Left cardiac atrium (tissue), 1 donor: Measurements from ENCODE around the gene TRRAP.

DNA sequence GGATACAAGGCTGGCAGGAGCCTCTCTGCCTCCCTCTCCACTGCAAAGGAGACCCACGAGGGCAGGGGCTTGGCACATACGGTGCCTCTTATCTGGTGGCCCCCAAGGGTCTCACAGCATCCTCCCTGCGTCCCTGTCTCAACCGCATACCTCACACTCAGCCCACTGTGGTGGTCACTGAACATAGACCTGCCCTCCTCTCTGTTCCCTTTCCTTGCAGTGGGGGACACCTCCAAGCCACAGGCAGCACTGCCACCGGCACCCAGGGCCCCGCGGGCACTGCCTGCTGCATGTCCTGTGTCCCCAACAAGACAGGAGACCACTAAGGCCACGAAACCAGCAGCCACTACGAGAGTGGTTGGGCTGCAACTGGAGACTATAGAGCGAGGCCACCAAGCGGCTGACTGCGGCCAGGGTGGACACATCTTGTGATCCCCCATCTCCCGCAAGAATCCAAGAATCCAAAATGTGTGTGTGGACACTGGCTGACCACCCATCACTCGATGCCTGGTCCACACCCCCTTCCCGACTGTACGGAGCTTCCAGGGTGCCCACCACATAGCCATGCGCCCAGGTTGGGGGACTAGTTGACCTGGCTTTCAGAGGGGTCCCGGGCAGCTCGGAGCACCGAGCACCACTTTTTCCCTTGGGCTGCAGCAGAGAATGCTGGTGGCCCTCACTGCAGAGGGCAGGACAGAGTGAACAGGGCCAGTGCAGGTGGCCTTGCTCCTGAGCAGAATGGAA lies 15.4 kb downstream of the BRI3 start:
- PRO-cap: no peak

DNA sequence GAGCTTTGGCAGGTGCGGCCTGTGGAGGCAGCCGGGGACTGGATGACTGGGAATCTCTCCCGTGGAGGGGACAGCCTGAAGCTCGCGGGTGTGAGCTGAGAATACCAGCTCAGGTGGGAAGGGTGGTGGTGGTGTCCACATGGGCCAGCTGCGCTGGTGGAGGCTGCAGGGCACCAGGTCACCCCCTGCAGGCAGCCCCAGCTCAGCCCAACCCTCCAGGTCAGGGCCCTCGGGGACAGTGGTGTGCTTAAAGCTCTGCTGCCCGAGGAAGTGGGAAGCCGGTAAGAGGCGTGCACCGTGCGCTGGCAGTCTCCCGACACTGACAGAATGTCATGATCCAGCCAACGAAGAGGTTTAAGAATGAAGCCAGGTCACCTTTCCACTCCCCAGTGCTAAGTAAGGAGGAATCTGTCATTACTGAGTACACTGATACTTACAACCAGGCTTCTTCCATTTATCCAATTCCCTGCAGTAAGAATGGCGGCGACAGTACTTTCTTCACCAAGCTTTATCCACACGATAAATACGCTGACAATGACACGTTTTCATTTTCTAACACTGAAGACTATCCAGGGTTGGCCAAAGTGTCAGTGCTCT lies 20.3 kb downstream of the BRI3 start:
- PRO-cap: no peak

DNA sequence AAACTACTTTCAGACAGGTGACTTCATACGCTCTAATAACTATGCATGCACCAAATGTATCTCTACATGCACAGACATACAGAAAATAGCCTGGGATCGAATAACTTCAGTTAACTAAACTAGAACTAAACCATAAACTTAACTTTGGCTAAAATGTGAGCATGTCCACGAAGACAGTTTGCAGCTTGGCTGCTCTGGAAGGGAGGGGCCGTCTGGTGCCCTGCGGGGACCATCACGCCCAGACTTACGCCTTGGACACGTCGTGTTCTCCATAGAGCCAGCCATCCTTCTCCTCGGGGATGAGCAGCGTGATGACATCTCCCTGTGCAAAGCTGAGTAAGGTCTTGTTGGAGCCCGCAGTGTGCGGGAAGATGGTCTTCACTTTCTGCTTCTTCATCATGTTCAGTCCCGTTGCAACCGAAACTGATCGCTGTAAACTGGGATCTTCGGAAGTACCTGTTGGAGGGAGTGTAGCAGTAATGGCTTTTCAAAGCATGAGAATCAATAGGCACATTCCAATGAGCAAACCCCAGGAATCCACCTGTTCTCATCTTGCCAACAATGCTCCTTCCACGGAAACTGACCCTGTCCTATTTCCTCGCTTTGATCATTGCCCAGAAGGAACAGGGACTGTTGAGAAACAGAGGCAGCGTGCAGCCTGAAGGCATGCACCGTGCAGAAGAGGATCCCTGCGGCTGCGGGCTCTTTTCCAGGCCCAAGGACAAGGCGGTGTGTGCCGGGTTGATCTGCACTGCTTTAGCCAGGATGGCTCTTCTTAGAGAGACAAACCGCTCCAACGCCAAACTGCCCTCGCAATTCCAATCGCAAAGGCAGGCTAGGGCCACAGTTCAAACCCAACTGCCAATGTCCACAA lies 26.2 kb downstream of the BRI3 start:
- PRO-cap: no peak

DNA sequence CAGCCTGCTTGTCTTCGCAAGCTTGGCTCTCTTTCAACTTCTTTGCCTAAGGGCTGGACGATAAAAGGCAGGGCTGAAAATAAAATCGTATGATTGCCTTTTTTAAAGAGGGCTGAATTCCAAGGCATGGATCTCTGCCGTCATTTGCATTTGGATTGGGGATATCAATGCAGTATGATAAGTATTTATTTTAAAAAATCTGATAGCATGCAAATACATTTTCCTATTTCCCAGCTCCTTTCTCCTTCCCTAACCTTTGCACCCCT lies 80.5 kb downstream of the NPTX2 start:
- PRO-cap: no peak

- PRO-cap: bidirectional peak, plus-strand start at chr7:98878532, minus-strand start at chr7:98878416; bidirectional peak, plus-strand start at chr7:98878900, minus-strand start at chr7:98878805; bidirectional peak, plus-strand start at chr7:98879131, minus-strand start at chr7:98879049
Measured at GRCh38 chr7:98878137-98879494, at the start of gene TRRAP. TSS of gene TRRAP (plus strand) at chr7:98878532.

DNA sequence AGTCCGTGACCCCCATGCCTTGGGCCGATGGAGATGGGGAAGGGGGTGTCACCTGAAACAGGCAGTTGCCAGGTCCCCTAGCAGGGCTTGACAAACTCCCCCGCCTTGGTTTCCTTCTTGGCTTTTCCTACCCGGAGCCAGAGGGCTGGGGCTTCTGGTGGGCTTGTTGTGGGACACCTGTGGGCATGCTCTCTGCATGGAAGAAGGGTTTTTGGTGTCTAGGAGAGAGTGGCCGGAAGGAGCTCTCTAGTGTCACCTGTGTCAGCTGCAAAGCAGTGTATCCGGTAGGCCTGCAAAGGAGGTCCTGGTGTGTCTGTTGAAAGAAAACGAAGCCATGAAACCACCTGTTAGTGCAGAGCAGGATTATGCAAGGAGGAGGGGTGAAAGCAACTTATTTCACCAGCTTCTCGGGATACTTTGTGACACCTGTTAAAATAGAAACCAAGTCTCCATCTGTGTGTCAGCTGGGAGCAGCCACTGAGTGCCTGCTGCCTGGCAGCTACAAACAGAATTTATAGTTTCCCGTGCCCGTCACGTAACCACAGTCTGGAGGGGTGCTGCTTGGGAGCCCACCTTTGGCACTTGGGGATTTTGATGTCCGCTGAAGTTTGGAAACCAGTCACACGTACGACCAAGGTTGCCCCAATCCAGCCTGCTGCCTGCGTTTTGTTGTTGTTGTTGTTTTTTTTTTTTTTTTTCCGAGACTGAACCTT lies 1.4 kb downstream of the TRRAP start:
- PRO-cap: no peak

GRCh38 chr7:99032718-99033657 lies 110.9 kb downstream of the SMURF1 start:
- PRO-cap: no peak

GRCh38 chr7:99047316-99048183 lies 96.4 kb downstream of the SMURF1 start:
- PRO-cap: no peak

GRCh38 chr7:99120386-99121010 lies 23.4 kb downstream of the SMURF1 start:
- PRO-cap: no peak

GRCh38 chr7:99127532-99128113 lies 16.3 kb downstream of the SMURF1 start:
- PRO-cap: no peak

- PRO-cap: bidirectional peak, plus-strand start at chr7:99393143, minus-strand start at chr7:99393051; bidirectional peak, plus-strand start at chr7:99393480, minus-strand start at chr7:99393383
Measured at GRCh38 chr7:99392975-99393854, 15.2 kb downstream of the PDAP1 start.

- PRO-cap: no peak
Measured at GRCh38 chr7:99404750-99405351, 3.5 kb downstream of the PDAP1 start.

DNA sequence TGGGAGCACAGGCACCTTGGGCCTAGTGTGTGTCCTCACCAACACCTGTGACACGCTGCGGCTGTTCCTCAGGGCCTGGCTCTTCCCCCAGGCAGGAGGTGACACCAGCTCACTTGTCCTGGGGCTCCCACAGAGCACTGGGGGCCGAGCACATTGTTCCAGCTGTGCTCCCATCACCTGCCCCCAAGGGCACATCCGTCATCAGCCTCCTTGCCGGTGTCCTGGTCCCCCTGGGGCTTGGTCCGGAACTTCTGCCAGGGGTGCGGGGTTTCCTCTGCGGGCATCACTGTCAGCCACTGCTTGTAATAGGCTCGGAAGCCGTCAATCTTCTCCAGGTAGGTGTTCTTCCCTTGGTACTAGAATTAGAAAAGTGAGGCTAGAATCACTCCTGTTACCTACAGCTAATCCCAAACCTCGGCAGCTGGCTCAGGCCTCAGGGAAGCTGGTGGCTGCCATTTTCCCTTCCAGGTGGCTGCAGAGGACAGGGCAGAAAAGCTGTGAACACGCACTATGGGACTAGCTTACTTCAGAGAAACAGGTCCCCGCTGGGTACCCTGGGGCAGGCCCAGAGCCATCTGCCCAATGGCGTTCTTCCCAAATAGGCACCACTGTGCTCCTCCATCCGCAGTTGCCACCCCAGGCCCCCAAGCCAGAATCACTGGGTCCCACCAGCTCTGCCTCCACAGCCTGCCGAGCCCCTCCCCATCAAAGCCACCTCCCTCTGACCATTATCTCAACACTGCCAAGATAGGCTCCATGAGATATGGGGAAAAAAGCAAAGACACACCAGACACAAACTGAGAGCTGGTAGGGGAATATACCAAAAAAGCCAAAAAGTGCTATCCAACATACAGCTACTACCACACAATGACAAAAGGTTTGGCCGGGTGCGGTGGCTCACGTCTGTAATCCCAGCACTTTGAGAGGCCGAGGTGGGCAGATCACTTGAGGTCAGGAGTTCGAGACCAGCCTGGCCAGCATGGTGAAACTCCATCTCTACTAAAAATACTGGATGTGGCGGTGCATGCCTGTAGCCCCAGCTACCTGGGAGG lies 11.4 kb downstream of the BUD31 start:
- PRO-cap: no peak

- PRO-cap: no peak
Measured at GRCh38 chr7:99496420-99496619, 3.8 kb downstream of the ZNF394 start.

- PRO-cap: no peak
Measured at GRCh38 chr7:99617130-99617825, 532 bp downstream of the ZSCAN25 start.

DNA sequence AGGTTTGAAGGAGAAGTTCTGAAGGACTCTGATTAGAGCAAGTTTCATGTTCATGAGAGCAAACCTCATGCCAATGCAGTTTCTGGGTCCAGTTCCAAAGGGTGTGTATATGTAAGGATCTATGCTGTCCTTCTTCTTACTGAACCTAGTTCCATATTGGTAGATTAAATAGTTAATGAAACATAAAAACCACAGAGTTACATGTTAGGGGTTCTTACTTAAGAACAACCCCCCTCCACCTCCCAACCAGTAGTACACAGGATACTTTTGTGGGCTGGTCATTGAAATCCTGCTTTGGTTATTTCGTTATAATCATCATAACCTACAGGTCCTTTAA lies 29.7 kb downstream of the CYP3A5 start:
- PRO-cap: no peak

DNA sequence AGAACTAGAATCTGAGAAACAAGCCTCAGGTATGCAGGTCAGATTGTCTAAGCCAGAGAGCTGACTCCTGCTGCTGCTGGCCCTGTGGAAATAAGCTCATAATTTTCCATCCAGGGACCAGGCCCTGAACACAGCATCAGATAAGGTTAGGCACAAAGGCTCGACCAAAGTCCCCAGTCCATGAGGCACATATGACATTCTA lies 5.1 kb downstream of the CYP3A7 start:
- PRO-cap: no peak

DNA sequence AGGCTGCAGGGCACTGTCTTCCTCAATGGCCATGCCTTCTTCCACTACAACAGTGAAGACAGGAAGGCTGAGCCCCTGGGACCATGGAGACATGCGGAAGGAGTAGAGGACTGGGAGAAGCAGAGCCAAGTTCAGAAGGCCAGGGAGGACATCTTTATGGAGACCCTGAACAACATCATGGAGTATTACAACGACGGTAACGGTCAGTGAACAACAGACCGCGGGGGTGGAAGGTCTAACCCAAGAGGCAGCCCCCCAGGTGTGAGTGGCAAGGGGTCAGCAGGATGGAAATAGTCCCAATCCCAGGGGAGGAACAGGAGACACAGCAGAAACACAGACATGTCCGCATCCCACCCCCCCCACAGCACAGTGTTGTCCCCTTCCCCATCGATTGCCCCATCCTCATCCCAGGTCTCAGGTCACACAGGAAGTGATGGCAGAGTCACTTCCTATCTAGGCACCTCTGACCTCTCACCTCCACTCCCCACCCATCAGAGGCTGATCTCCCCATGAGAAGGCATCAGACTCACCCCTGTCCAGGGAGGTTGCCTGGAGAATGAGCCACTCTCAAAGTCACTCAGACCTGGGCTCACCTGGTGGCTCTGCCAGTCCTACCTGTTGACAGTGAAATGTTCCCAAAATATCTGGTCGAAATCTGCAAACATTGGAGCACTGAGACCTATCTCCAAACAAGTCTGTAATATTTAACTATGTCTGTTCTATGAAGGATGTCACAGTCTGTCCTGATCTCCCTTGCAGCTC lies 7.6 kb upstream of the AZGP1 start:
- PRO-cap: no peak

DNA sequence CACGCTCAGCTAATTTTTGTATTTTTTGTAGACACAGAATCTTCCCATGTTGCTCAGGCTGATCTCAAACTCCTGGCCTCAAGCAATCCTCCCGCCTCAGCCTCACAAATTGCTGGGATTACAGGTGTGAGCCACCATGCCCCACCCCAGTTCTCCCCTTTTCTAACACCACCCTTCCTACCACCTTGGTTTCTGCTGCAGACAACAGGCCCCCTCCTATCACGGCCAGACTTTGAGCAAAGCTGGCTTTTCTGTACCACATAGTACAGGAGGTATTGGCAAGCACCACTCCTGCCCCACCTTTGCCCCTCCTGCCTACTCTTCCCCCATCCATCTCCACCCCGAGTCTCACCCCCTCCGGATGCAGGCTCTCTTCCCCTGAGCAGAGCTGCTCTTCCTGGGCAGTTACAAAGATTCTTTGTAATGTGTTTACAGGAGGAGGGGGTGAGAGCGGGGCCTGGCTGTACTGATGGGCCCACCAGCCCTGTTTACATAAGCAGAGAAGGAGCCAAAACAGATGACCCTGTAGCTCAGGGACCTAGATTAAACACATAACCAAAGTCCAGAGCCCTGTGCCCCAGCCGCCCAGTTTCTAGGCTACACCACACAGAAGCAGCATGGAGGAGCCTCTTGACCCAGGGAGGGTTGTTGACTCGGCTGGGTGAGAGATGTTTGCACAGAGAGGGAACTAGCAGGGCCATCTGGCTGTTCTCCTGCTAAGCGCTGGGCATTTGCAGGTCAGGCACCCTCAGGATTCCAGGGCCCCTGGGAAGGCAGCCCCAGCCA lies 11.7 kb upstream of the ZKSCAN1 start:
- PRO-cap: no peak

DNA sequence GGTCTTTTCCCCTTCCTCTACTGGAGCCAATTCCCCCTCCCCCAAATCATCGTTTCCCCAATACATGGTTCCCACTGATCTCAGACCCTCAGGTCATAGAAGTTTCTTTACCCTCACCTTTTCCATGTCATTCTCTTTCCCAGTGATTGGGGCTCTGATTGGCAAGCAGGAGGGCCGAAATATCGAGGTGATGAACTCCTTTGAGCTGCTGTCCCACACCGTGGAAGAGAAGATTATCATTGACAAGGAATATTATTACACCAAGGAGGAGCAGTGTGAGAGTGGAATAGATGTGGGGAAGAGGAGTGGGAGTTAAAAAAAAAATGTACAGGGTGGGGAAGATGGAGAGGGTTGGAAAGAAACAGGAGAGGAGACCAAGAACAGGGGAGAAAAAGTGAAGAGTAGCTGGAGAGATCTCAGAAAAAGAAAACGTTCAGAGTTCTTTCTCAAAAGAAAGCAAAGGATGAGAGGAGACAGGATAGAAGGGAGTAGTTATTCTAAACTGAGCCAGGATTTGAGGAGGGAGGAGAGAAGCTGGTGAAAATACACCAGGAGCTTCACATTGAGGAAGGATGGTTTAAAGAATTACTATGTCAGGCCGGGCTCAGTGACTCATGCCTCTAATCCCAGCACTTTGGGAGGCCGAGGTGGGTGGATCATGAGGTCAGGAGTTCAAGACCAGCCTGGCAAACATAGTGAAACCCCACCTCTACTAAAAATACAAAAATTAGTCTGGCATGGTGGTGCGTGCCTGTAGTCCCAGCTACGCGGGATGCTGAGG lies 893 bp downstream of the COPS6 start:
- PRO-cap: no peak